H1 (cell line): ENCODE measurements around a stretch of chr2.

DNA sequence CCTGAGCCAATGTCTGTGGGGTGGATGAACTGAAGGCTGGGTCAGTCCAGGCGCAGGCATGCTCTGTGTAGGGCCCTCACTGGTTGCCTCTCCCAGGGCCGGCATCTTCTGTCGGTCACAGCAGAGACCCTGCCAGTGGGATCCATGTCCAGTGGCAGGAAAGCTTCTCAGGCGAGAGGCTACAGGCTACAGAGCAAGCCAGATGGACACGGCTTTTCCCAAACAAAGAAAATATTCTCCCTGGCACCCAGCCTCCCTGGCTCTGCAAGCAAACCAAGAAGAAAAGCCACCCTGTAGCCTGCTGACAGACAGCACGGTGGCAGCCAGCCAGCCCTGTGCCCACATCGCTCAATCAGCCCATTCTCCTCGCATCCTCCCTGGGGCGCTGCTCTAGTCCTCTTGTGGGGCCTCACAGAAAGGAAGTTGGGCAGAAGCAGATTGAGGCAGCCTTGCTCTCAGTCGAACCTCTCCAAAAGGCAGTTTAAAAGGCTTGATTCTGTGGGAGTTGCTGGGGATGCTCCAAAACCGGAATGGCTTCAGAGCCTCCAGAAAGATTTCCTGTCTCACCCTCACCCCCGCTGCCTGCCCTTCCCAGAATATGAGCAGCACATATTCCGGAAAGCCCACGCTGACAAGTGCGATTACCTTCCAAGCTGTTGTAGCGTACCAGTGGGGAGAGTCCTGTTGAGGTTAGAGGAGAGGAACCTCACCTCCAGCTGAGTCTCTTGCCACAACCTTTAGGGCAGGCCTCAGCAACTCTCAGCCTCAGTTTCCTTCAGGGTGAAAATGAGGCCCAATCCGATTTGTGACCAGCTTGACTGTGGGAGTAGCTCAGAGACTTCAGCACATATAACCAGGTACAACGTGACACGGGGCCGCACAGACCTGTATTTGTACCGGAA is 48.4 kb upstream of the FZD7 start:
- RRBS = 90% methylated on average over 2 of the region's 21 CpGs
CAGE:
- cytosol, long polyA plus RNA = no peak
- long polyA plus RNA = no peak
- nucleus, long polyA plus RNA = no peak

- RRBS = 87% methylated on average over 1 of the region's 5 CpGs
CAGE:
- cytosol, long polyA plus RNA = no peak
- long polyA plus RNA = no peak
- nucleus, long polyA plus RNA = no peak
These were observed 13.6 kb upstream of the FZD7 start for GRCh38 chr2:202019986-202020460.

DNA sequence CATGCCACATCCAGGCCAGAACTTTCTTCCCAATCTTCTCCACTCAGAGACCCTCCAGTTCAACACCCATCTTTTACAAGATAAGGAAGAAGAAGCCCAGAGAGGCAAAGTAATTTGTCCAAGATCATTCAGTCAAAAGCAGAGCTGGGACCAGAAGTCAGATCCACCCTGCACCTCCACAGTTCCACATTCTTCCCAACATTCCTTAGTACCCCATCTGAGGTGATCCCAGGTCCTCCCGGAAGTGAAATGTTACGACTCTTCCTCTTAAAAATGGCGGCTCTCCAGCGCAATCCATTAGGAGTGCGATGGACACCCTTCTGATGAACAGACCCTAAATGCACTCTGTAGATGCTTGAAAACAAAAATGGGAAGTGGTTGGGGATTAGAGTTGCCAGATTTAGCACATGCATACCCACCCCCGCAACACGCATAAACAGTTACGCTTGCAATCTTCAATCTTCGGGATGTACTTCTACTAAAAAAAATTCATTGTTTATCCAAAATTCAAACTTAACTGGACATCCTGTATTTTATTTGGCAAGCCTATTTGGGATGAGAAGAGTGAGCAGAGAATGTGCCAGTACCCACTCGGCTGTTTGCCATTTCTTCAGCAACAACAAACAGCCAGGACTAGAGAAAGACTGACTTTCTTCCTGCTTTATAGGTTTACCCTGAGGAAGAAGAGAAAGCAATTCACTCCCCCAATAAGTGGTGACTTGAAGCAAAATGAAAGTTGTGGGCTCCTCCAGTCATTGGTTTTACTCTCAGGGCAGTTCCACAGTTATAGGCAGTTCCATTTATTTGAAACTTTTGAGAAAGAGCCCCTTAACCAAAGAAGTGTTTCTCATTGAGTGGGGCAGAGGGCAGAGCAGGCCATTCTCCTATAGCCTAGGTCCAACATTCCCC is 18.4 kb downstream of the KIAA2012 start:
- RRBS = no CpG with 5 or more reads among the region's 10 CpGs
CAGE:
- cytosol, long polyA plus RNA = no peak
- long polyA plus RNA = no peak
- nucleus, long polyA plus RNA = no peak

DNA sequence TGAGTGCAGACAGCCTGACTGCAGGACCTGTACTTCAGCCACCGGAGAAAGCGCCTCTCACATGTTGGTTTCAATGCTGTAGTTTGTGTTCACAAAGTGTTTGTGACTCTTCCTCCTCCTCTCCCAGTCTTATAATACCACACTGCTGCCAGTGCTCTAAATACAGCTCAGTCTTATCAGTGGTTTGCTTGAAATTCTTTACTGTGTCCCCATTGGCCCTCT is 77.3 kb downstream of the SUMO1 start:
- RRBS = no CpG with 5 or more reads among the region's 2 CpGs
CAGE:
- cytosol, long polyA plus RNA = no peak
- long polyA plus RNA = no peak
- nucleus, long polyA plus RNA = no peak

- RRBS = no CpG with 5 or more reads among the region's 4 CpGs
CAGE:
- cytosol, long polyA plus RNA = no peak
- long polyA plus RNA = no peak
- nucleus, long polyA plus RNA = no peak
These were observed 10.7 kb downstream of the NOP58 start for GRCh38 chr2:202276333-202276611.

DNA sequence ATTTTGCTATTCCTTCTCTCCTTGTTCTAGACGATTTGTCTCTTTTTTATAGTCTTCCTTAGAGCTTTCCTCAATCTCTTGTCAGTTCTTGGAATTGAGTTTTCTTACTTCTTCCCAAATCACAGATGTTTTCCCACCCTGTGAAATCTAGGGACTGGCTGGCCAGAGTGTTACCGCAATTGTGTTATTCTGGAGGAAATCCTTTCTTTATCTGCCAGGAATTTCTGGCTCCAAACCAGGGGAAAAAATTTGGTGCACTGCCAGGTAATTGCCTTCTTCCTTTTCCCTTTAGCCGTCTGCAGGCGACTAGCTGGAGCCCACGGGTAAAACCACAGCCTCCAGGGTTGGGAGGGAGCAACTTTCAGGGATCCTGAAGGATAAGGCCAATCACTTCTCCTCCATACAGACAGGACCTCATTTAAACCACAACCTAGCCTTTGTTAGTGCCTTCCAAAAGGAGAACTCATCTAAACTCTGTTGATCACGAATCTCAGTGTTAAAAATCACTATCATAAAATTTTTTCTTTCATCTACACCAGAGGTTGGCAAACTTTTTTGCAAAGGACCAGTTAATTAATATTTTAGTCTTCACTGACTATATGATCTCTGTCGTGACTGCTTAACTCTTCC is 51.9 kb downstream of the NOP58 start:
- RRBS = no CpG with 5 or more reads among the region's 7 CpGs
CAGE:
- cytosol, long polyA plus RNA = no peak
- long polyA plus RNA = no peak
- nucleus, long polyA plus RNA = no peak

DNA sequence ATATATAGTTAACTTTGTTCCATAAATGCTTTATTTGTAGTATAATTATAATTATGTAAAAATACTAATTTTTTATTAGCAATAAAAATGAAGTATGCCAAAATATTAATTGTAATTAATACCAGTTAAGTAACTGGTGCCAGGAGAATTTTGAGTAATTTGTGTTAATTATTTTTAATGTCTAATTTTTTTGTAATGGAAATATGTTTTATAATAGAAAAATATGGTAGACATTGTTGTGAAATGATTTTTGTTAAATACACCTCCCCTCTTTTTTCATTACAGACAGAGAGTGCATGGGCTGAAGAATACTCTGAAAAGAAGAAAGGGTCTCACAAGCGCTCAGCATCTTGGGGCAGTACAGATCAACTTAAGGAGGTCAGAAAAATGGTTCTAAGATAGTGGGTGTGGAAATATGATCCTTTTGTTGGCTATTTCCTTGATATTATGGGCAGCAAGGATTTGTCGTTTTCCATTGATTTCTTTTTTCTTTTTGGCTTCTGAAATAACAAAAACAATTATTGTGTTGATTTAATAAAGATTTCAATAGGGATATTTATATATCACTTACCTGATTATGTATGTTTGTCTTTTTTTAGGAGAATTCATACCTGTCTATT is 90.0 kb downstream of the FAM117B start:
- RRBS = no CpG with 5 or more reads among the region's 2 CpGs
CAGE:
- cytosol, long polyA plus RNA = no peak
- long polyA plus RNA = no peak
- nucleus, long polyA plus RNA = no peak

- RRBS = 6% methylated on average over 3 of the region's 37 CpGs
CAGE:
- cytosol, long polyA plus RNA = no peak
- long polyA plus RNA = no peak
- nucleus, long polyA plus RNA = no peak
These were observed 372 bp downstream of the CARF start for GRCh38 chr2:202912429-202912865.

GRCh38 chr2:203041266-203041622 is 26.6 kb downstream of the NBEAL1 start:
CAGE:
- cytosol, long polyA plus RNA = no peak
- long polyA plus RNA = no peak
- nucleus, long polyA plus RNA = no peak

CAGE:
- cytosol, long polyA plus RNA = no peak
- long polyA plus RNA = no peak
- nucleus, long polyA plus RNA = no peak
These were observed 91.1 kb downstream of the NBEAL1 start for GRCh38 chr2:203105844-203106200.

DNA sequence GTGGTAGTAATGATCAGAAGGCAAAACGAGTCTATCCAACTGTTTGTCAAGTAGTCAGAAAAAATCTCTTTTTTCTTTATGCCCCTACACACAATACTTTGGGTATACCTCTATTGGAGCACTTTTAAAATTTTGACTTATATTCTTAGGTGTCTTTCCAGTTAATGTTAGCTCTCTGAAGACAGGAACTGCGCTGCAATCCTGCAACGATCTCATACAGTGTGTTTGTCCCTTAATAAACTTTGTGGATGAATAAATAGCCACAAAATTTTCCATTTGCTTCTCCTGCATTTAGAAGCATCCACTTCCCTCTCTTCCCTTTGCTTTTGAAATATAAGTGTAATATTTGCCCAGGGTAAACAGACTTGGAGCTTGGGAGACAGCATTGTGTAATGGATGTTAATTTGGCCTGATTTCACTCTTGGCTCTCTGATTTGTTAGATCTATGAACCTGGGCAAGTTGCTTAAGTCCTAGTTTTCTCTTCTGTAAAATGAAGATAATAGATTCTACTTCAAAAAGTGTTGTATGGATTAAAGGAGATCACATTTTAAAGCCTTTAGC is 58.2 kb upstream of the CD28 start:
- RRBS = no CpG with 5 or more reads among the region's 3 CpGs
CAGE:
- cytosol, long polyA plus RNA = no peak
- long polyA plus RNA = no peak
- nucleus, long polyA plus RNA = no peak

- RRBS = no CpG with 5 or more reads among the region's 7 CpGs
CAGE:
- cytosol, long polyA plus RNA = no peak
- long polyA plus RNA = no peak
- nucleus, long polyA plus RNA = no peak
These were observed 1.2 kb upstream of the CD28 start for GRCh38 chr2:203705143-203705712.

DNA sequence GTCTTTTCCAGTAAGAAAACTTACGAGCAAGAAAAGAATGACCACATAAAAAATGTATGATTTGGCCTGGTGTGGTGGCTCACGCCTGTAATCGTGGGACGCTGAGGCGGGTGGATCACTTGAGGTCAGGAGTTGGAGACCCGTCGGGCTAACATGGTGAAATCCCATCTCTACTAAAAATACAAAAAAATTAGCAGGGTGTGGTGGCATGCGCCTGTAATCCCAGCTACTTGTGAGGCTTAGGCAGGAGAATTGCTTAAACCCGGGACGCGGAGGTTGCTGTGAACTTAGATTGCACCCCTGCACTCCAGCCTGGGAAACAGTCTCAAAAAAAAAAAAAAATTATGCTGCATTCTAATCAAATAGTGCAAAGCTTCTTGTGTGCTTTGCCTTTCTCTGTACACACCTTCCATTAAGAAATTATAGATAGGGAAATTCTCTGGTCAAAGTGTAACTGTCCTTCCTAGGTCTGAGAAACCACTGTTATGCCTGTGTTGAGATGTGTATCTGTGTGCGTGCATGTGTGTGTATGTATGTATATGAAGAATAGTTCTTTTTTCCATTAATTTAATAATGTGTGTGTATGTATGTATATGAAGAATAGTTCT is 2.4 kb downstream of the CD28 start:
- RRBS = no CpG with 5 or more reads among the region's 12 CpGs
CAGE:
- cytosol, long polyA plus RNA = no peak
- long polyA plus RNA = no peak
- nucleus, long polyA plus RNA = no peak

DNA sequence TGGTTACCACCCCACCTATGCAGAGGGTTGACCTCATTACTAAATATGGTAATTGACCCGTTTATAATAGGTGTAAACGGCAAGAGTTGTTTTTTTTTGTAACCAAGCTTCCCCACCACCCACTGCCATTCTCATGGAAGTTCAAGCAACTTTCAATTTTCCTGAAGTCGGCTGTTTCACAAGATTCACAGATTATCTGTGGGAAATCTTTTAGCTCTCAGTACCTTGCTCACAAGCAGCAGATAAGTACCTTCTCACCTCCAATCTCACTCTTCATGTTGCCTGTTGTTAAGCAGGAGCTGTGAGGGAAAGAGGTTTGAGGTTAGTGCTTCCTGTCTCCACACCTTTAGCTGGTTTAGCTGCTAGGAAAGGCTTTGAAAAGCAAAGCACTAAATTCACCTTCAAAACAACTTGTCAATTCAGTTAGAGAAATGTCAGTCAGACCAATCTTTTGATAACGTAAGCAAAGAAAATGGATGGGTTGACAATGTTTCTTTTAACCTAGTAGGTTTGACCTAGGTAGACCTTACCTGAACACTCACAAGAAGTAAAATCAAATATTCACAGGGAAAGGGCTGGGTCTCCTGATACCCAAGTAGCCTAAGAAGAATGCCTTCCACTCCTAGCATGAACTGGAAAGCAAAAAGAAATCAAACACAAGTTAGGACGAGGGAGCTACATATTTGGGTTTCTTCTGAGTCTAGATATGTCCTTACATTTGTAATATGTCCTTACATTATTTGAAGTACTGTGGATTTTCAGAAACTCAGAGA is 13.7 kb downstream of the CD28 start:
- RRBS = no CpG with 5 or more reads among the region's 5 CpGs
CAGE:
- cytosol, long polyA plus RNA = no peak
- long polyA plus RNA = no peak
- nucleus, long polyA plus RNA = no peak

DNA sequence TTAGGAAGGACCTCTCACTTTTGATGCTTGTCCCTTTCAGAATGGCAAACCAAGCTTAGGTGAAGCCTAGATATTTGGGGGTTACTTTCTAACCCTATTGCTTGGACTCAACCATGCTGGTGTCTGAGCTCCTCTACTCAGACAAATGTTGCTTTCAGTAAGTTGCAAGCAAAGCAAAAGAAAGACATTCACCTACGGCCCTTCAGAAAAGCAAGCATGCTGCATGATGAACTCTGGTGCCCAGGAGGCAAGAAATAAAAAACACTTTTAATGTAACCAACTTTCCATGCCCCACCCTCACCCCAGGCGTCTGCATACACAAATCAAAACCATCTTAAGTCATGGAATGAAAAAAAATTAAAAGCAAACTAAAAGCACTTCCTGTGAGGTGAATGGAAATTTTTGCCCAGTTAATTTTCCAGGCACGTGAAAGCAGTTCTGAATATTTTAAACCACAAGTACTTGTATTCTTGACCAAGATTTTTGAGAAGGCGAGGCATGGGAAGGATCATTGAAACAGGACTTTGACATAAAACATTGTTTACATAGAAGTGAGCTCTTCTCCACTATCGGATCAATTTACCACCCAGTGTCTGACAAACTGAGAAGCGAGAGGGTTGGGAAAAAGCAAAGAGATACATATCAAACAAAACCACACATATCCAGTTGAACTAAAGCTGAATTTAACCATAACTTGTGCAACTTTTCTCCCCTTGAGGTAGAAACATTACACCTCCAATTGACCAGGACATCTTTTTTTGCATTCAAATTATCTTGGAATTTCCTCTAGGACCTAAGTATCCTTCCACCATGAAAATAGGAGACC is 2.5 kb upstream of the ICOS start:
- RRBS = no CpG with 5 or more reads among the region's 6 CpGs
CAGE:
- cytosol, long polyA plus RNA = no peak
- long polyA plus RNA = no peak
- nucleus, long polyA plus RNA = no peak

DNA sequence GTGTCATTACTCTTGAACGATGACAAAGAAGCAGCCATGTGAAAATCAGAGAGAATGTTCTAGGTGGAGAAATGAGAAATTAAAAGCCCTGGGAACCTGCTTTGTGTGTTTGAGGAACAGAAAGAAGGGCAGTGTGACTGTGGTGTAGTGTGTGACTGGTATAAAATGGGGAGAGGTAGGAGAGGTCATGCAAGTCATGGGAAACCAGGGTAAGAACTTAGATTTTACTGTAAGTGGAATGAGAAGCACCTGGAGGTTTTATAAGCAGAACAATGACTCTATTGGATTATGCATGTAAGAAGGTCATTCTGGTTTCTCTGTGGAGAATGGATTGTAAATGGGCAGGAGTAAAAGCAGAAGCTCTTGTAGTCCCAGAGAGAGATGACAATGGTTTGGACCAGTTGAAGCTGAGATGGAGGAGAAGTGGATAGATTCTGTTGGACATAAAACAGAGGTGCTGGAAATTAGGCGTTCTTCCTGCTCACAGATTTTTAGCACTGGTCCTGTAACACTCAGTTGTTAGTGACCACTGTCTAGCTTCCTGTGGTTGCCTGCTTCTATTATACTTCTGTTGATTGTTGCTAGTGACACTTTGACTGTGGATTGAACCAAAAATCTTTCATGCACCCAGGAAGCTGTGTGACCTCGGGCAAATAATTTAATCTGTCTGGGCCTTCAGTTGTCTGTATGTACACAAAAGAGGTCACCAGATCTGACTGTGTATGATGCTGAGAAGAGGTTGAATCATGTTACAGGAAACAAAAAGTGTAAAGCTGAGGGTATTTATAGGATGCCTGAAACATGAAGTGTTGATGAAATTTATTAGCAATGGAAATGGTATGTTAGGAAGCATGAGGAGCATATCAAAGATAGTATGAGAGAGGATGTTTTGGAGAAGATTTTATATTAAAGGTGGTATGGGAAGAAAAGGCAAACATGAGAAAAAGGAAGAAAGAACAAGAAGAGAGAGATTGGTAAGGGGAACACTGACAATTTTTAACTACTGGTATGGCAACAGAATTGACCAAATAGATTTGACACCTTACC is 12.5 kb downstream of the ICOS start:
- RRBS = no CpG with 5 or more reads among the region's 3 CpGs
CAGE:
- cytosol, long polyA plus RNA = no peak
- long polyA plus RNA = no peak
- nucleus, long polyA plus RNA = no peak

- RRBS = no CpG with 5 or more reads among the region's 8 CpGs
CAGE:
- cytosol, long polyA plus RNA = no peak
- long polyA plus RNA = no peak
- nucleus, long polyA plus RNA = no peak
These were observed 78.9 kb downstream of the ICOS start for GRCh38 chr2:204015322-204015963.

- RRBS = no CpG with 5 or more reads among the region's 8 CpGs
CAGE:
- cytosol, long polyA plus RNA = no peak
- long polyA plus RNA = no peak
- nucleus, long polyA plus RNA = no peak
These were observed 1.1 kb downstream of the PARD3B start for GRCh38 chr2:204546299-204546917.

- RRBS = no CpG with 5 or more reads among the region's 5 CpGs
CAGE:
- cytosol, long polyA plus RNA = no peak
- long polyA plus RNA = no peak
- nucleus, long polyA plus RNA = no peak
These were observed 297.4 kb downstream of the PARD3B start for GRCh38 chr2:204842574-204843077.

GRCh38 chr2:204922020-204922605 is 376.8 kb downstream of the PARD3B start:
- RRBS = no CpG with 5 or more reads among the region's 3 CpGs
CAGE:
- cytosol, long polyA plus RNA = no peak
- long polyA plus RNA = no peak
- nucleus, long polyA plus RNA = no peak